Transverse colon (tissue), 4 donors: ENCODE data around the gene DYNC1I1.

- PRO-cap = no peak
- RAMPAGE, long total RNA, 4 experiments = no peak in any of the 4 experiments
These were observed 44.7 kb upstream of the FAM133B start for GRCh38 chr7:92634651-92635587.

GRCh38 chr7:92759514-92760091 lies 76.8 kb downstream of the CDK6 start:
- PRO-cap = no peak
- RAMPAGE, long total RNA, 4 experiments = no peak in any of the 4 experiments

DNA sequence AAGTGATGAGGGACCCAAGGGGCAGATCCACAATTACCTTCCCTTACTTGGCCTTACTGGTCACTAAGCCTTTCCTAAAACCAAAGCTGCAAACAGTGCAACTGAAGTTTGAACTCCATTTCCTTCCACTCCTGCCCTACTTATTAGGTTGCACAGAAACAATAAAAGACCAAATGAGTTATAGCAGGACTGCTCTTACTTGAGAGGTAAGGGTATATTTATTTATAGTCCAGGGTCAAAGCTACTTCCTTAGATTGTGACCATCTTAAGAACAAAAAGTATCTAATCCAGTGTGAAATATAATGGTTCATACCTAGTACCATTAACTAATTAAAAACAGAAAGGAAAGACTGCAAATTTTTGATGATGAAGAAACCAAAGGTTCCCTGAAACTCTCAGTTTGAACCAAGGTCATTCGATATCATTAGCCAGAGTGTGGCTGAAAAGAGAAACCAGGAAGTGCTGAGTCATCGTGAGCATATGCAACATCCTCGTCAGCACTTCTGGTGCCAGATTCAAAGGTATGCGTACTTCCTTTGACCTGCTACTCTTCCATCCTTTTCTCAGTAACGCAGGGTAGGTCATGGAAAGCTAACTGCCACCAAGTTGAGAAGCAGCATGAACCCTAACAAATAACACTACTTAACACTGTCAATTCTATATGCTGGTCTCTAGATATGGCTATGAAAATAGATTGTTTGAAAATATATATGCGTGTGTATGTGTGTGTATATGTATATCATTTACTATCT lies 26.8 kb downstream of the CDK6 start:
- PRO-cap = no peak
- RAMPAGE, long total RNA, 4 experiments = no peak in any of the 4 experiments

- PRO-cap = unidirectional peak, plus-strand start at chr7:92834972; bidirectional peak, plus-strand start at chr7:92835413, minus-strand start at chr7:92835354; bidirectional peak, plus-strand start at chr7:92835616, minus-strand start at chr7:92835545
- RAMPAGE, long total RNA, 4 experiments = no peak in any of the 4 experiments
These were observed 1.2 kb downstream of the CDK6 start for GRCh38 chr7:92834868-92835877.

GRCh38 chr7:93640119-93641008 lies 65.8 kb upstream of the CALCR start:
- PRO-cap = no peak
- RAMPAGE, long total RNA, 4 experiments = no peak in any of the 4 experiments

DNA sequence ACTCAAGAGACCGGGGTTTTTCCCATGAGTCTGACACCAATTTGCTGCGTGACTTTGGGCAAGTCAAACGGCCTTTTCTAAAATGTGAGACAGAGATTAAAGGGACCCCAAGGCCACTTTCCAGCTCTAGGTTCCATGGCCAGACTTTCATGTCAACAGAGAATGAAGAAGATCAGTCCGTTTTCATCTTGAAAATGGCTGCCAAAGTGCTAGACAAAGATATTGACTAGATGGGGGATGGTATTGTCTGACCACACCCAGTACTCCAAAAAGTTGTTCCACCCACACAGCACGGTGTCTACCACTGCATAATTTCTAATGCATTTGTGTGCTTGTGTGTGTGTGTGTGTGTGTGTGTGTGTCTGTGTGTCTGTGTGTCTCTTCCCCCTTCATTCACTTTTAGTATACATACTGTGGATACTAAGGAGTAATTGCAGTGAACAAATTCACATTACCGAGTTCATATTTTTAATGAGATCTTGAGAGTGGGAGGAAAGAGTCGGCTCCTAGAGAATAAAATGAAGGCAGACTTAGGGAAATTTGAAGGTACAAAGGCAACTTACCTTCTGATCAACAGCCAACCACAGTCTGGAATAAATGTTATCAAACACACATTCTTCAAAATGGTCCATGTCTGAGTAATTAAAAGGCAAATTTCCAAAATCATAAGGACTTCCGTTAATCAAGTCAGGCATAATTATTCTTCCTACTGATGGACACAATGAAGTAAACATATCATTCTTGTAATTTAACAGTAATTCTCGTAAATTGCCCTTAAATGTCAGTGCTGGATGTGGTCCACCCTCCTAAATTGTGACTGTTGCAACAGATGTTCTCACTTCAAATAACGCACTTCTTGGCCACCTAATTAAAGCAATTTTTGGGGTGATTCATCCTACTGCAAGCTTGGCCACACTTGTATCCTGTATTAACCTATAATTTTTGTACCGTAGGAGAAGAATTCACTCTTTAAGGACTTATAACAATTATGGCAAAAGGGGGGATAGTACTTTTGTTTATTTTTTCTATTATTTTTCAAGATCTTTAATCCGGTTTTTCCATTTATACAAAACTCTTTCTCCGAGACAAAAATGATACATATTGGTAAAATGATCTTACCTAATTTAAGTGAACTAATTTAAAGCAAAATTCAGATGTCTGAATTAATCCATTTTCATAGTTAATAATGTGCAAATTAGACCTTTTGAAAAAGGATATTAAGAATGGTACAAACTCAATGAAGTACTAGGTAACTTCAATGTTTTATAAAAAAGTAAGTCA lies 1.7 kb downstream of the COL1A2 start:
- PRO-cap = unidirectional peak, minus-strand start at position 845 of the sequence
- RAMPAGE, long total RNA, 4 experiments = no peak in any of the 4 experiments

- PRO-cap = no peak
- RAMPAGE, long total RNA, 4 experiments = no peak in any of the 4 experiments
These were observed 25.7 kb downstream of the COL1A2 start for GRCh38 chr7:94420499-94420756.

- PRO-cap = unidirectional peak, minus-strand start at chr7:94516499
- RAMPAGE, long total RNA, 4 experiments = no peak in any of the 4 experiments
These were observed 6.6 kb downstream of the CASD1 start for GRCh38 chr7:94516277-94516576.

DNA sequence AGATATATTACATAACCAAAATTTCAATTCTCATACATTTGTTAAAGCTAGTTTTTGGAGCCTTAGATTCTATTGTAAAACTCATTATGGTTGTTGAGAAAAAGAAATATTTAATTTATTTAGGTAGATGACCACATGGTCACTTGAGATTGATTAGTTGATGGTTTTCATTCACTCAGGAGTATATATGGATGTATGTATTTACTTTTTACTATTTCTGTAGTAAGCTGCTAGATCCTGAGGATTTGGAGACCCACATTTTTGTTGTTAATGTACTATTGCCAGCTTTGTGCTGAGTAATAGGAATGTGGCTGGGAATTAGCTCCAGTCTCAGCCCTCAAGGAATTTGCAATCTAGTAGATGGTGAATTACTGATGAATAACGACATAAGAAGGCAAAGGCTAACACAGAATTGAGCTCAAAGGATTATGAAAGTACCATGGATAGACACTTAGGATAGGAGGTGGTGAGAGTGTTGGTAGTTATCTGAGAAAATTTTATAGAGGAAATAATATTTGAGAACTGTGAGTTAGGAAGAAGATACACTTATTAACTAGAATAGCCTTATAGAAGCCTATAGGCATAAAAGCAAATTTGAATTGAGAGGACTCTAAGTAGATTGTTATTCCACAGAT lies 19.9 kb downstream of the CASD1 start:
- PRO-cap = no peak
- RAMPAGE, long total RNA, 4 experiments = start-site peak on the plus strand in 1 of 4 experiments, centred at position 243 of the sequence, 22 reads per replicate

- PRO-cap = no peak
- RAMPAGE, long total RNA, 4 experiments = no peak in any of the 4 experiments
These were observed 1.8 kb upstream of the SGCE start for GRCh38 chr7:94657473-94658366.

DNA sequence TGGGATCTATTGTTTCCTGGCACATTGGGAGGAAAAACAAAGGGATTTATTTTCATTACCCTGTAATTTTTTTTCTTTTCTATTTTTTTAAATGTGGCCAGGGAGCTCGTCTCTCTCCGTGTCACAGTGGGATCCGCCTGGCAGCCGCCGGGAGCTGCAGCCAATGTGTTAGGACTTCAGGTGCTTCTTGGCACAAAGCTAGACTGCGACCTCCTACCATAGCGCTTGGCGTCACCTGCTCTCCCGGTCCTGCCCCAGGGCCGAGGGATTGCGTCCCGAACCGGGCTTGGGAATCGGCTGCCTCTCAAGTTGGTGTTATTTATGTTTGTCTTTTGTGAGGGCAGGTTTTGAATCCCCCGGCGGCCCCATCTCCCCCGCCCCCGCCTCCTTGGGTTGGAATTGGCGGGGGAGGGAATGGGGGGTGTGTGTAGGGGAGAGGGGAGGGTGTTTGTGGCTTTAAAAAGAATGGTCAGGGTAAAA lies 933 bp downstream of the PPP1R9A start:
- PRO-cap = bidirectional peak, plus-strand start at position 119 of the sequence, minus-strand start at position 165 of the sequence; unidirectional peak, minus-strand start at position 242 of the sequence
- RAMPAGE, long total RNA, 4 experiments = start-site peak on the plus strand in 2 of 4 experiments, centred at positions 188 to 203 of the sequence, 8 to 17 reads per replicate

- PRO-cap = no peak
- RAMPAGE, long total RNA, 4 experiments = no peak in any of the 4 experiments
These were observed 65.6 kb downstream of the PPP1R9A start for GRCh38 chr7:94972865-94973592.

- PRO-cap = no peak
- RAMPAGE, long total RNA, 4 experiments = no peak in any of the 4 experiments
These were observed 15.2 kb upstream of the ASB4 start for GRCh38 chr7:95470435-95471001.

GRCh38 chr7:95584111-95585119 lies 11.9 kb downstream of the PDK4 start:
- PRO-cap = no peak
- RAMPAGE, long total RNA, 4 experiments = start-site peak on the minus strand in 2 of 4 experiments, at chr7:95584431-95584699 at its widest, 16 to 238 reads per replicate

DNA sequence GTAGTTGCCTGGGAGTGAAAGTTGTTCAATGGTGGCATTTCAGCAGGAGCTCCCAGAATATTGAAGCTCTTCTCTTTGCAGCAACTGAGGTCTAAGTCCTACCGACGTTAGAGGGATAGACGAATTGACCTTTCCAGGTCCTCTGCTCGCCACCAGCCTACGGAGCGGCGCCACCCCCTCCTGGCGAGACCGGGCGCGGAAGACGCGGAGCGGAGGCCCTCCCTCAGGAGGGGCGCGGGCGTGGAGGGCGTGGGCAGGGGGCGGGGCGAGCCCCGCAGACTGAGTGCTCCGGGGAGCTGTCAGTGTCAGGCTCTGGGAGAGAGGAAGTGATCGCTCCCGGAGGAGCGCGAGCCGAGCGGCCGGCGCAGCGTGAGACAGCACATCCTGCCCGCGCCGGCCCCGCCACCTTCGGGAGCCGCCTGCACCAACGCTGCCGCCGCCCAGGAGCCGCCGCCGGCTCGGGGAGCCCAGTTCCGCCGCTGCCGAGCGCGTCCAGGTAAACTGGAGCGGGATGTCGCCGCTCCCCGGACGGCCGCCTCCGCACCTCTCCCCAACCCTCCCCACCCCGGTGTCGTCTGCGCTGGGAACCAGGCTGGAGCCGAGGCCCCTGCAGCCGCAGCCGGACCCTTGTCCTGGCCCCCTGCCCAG lies at the start of gene DYNC1I1:
DYNC1I1 (plus strand) TSS at position 277 of the 648 bp plus-strand sequence.
- PRO-cap = unidirectional peak, plus-strand start at position 317 of the sequence
- RAMPAGE, long total RNA, 4 experiments = start-site peak on the plus strand in 2 of 4 experiments, centred at positions 303 to 416 of the sequence, 5 reads per replicate

DNA sequence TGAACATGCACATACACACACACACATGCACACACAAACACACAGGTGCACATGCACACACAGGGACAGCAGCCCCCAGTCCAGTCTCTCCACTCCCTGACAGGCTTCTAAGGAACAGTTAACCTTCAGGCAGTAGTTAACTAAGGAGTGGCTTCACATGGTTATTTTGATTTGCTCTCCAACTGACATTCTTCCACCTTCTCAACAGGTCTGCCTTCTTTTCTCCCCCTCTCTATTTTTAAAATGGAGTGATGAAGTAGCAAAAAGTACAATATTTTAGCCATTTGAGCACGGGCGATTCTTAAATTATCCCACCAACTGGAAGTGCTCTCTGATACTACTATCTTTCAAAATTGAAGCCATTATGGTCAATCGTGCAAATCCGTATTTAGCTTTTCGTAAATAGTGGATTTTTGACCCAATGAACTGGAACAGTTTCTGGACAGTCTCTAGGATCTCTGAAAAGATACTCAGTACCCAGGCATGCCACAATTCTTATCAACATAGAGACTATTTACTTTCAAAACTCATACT lies 101.1 kb downstream of the SLC25A13 start:
- PRO-cap = no peak
- RAMPAGE, long total RNA, 4 experiments = no peak in any of the 4 experiments

- PRO-cap = no peak
- RAMPAGE, long total RNA, 4 experiments = no peak in any of the 4 experiments
These were observed 851 bp downstream of the DLX6 start for GRCh38 chr7:97005847-97006961.

- PRO-cap = no peak
- RAMPAGE, long total RNA, 4 experiments = no peak in any of the 4 experiments
These were observed 2.9 kb downstream of the DLX5 start for GRCh38 chr7:97021657-97022288.

- PRO-cap = no peak
- RAMPAGE, long total RNA, 4 experiments = no peak in any of the 4 experiments
These were observed 2.9 kb upstream of the DLX5 start for GRCh38 chr7:97027521-97027893.

GRCh38 chr7:98117849-98118314 lies 11.2 kb downstream of the LMTK2 start:
- PRO-cap = no peak
- RAMPAGE, long total RNA, 4 experiments = no peak in any of the 4 experiments